Myometrial cell (primary cell): ENCODE data around the gene CDK2.

GRCh38 chr12:55966531-55967641 lies at the start of gene CDK2:
Gene CDK2, plus strand, starts transcription at chr12:55966830.
- RAMPAGE, long total RNA: start-site peak on the plus strand at chr12:55966795-55966847, 136 and 320 reads in 2 replicates

GRCh38 chr12:55980754-55981168 lies 6.9 kb downstream of the RAB5B start:
- RAMPAGE, long total RNA: no peak

DNA sequence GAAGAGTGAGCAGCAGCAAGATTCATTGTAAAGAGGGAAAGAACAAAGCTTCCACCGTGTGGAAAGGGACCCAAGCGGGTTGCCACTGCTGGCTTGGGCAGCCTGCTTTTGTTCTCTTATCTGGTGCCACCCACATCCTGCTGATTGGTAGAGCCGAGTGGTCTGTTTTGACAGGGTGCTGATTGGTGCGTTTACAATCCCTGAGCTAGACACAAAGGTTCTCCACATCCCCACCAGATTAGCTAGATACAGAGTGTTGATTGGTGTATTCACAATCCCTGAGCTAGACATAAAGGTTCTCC lies 2.5 kb downstream of the SUOX start:
- RAMPAGE, long total RNA: no peak

DNA sequence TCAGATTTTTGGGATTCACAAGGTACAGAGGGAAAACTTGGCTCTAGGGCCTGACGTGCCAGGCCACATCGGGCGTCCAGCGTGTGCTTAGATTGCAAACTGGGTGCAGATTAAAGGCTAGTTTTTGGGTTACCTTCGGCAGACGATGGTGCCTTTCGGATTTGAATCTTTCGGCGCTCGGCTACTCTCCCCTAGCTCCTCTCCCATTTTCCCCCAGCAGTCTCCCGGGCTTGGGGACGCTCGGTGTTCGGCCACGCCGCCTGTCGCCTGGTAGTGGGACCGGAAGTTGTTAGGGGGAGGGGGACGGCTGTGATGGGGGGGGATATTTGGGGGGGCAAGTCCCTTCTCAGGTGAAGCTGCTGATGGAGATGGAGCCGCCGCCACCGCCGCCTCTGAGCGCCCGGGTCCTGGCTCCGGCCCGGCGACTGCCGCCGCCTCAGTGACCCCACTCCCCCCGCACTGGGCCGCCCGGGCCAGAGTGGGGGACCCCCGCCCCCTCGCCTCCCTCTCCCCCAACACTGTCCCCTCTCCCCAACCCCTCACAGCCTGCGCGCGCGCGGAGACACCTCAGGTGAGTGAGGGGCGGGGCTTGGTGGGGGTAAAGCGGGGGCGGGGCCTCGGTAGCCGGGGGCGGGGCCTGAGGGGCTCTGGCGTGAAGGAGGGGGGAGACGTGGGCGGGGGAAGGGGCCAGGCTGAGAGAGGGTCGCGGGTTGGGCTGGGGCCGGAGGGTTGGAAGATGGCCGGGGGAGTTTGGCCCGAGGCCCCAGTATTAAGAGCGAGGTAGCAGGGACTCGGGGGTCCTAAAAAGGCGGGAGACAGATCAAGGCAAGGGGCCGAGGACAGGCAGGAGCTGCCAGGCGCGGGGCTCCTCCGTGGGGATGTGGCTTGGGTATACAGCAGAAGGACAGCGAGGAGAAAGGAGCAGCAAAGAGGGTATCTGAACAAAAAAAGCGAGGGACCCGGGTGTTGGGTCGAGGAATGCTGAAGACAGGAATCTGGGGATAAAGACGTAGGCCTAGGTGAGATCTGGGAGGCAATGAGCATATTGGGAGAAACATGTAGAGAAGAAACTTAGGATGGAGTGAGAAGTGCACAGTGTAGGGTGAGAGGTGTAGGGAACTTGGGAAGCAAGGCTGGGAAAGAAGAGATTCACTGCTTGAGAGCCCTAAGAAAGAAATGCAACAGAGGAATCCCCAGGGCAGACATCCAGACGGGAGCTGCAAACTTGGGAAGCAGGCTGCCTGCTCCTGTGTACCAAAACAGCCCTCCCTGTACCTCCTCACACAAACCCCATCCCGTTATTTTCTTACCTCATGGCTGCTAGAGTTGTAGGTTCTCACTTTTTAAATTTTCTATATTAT lies 10.6 kb downstream of the SUOX start:
- RAMPAGE, long total RNA: no peak

DNA sequence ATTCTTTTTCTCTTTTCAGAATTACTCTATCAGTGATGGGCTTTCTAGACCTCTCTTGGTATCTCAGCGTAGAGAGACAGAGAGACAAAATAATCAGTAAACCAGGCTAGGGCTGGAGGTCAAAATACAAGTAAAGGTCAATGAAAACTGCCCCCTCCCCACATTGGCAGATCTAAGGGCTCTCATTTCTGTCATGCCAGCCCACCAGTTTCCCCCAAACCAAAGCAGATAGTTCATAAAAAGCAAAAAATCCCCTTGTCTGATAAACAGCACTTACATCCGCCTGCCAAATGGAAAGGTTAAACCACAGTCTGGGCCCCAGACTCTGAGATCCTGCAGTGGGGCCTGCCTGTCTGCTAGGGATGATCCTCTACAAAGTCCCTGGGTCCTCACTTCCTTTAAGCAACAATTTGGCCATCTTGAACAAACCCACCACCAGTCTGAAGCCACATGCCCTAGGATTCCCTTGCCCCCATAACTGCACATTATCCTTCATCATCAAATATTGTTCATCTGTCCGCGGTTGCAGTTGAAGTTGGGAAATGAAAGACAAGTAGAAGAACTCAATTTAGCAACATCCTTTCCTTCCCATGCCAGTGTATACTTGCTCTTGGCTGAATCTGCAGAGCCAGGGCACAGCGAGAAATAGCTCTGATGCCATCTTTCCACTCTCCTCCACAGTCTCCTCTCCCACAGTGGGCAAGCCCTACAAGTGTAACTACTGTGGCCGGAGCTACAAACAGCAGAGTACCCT lies 9.7 kb upstream of the RPS26 start:
- RAMPAGE, long total RNA: no peak

DNA sequence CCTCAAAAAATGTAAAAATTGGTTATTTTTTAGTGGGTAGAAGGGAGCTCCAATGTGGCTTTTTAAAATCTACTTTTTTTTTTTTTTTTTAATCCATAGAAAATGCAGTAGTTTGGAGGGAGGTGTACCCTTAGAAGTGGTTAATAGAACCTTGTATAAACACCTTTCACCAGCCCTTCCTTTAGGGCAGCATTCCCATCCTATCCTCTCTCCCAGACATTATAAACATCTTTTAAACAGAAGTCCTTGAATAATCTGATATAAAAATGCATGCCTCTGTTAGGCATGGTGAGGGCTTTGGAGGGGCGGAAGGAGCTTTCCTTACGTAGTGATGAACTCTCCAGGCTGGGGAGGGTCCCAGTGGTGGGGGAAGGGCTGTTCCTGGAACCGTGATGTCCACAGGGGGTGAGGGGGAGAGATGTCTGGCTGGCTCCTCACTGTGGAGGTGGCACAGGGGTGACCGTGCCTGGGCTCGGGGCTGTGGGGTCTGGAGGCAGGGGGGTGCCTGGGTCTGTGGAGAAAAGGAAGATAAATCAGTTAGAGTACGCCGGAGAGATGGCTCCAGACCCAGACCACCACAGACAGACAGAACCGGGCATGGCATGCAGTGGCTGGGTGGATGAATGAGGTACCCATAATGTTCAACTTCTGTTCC lies 5.2 kb downstream of the MYL6 start:
- RAMPAGE, long total RNA: no peak

GRCh38 chr12:56228821-56229700 lies 790 bp upstream of the SLC39A5 start:
- RAMPAGE, long total RNA: no peak

- RAMPAGE, long total RNA: no peak
Observed at GRCh38 chr12:56314543-56315263, 1.1 kb downstream of the CNPY2 start.

DNA sequence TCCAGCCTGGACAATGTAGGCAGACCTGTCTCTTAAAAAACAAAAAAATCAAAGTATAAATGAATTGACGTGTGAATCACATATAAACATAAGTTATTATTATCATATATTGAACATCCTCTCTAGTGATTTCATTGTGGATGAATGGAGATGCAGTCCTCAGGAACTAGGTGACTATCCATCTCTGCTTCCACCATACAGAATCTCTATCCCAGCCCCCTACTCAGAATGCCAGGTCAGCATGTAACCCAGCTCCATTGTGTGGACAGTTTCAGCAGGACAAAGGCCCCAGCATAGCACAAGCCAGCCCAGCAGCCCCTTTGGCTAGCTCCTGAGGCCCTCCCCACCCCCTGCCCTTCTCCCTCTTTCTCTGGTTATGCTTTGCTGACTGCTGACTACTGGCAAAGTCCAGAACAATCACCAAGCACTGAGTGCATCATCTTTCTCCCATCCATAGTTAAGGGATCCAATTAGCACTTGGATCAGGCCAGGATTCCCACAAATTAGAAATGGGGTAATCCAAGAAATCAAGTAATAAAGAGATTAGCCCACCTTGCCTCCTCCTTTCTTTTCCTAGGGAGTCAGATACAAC lies 5.8 kb upstream of the SPRYD4 start:
- RAMPAGE, long total RNA: no peak

DNA sequence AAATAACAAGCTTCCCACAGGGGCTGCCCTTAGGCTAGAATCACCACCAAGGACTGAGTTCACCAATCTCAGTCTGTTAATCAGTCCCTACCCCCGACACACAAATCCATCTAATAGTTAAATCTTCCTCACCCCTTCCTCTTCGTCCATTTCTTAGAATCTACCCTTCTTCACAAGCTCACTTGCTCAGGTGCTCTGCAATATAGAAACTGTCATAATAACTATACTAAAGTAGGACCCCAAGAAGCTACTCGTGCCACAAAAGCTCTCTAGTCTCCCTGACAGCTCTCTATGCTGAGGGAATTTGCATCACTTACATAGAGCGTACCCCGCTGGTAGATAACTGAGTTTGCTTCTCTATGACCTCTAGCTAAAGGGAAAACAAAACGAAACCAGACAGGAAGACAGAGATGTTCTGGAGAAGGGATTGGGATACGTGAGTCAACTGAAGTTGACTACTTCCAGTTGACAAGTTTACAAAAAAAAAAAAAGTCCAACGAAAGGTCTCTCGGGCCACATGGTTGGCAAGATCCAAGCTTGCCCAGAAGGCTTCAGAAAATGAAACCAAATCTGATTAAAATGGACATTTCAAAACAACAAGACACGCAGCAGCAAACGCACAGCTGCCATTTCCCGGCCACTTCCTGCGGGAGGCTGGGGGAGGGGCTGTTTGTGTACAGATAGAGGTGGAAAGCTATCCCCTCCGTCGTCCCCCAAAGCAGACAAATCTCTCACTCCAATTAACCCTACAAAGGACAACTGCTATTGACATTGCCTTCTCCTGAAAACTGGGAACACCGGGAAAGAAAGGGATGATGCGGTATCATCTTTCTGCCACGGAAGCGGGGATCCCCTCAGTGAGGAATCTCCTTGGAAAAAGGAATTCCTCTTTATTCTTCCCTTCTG lies 1.3 kb downstream of the BAZ2A start:
- RAMPAGE, long total RNA: no peak

GRCh38 chr12:56660965-56661279 lies 15.1 kb upstream of the ATP5F1B start:
- RAMPAGE, long total RNA: no peak

DNA sequence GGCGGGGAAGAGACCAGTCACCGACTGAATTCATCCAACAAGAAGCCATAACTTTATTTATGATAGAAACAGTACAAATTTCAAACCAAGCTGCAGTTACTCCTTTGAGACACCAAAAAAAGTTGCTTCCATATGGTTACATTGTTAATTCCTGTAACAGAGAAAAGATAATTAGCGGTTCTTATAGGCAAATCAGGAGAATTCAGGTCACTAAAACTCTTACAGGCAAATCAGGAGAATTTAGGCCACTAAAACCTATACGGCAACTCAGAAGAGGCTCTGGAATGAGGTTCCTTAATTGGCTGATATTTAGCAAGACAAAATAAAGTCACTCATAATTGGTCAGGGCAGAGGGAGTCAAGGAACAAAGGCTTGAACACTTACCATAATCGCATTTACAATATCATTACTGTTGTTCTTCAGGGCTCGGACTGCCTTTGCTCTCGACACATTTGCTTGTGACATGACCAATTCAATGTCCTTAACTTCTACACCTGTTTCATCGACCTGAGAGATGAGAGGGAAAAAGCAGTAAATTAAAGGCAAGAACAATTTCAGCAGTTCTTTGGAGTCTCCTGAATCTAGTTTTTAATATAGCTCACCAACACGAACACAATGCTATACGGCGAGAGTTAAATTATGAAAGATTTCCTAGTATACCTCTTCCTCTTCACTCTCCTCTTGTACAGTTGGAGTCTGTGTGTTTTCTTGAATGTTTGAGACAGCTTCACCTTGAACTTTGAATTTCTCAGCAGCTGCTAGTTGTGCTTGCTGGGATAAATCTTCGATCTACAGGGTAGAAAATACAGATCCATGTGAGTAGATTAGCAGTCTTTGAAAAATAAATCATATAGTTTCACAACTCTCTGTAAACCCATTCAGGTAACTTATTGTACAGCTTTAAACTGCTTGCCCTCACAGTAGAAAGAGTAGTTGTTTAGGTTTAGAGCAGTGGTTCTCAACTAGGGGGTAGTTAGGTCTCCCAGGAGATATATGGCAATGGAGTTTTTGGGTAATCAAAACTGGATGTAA lies 12.4 kb downstream of the NACA start:
- RAMPAGE, long total RNA: no peak

- RAMPAGE, long total RNA: no peak
Observed at GRCh38 chr12:56720758-56721341, 4.2 kb downstream of the NACA start.

GRCh38 chr12:57079475-57079684 lies 789 bp upstream of the NEMP1 start:
- RAMPAGE, long total RNA: no peak

- RAMPAGE, long total RNA: no peak
Observed at GRCh38 chr12:57126971-57128192, 901 bp upstream of the LRP1 start.

DNA sequence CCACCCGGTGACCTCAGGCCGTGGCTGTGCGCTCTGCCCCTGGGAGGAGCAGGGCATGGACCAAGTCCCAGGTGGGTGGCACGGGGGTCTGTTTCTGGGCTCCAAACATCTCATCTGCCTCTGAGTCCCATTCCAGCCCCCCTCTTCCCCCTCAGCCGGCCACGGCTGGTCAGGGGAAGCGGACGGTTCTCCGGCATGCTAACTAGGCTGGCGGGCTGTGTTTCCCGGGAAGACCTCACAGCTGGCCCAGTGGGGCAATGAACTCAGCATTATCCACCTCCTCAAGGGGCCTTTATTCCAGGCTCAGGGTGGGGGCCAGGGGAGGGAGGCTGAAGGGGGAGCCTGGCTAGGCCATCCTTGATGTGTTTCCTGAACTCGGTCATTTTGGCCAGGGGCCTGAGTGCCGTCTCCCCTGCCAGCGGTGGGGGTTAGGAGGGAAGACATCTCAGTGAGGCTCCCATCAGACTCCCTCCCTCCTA lies 7.7 kb downstream of the LRP1 start:
- RAMPAGE, long total RNA: no peak

- RAMPAGE, long total RNA: no peak
Observed at GRCh38 chr12:57184188-57184587, 32.4 kb upstream of the NXPH4 start.

GRCh38 chr12:57202264-57202644 lies 14.3 kb upstream of the NXPH4 start:
- RAMPAGE, long total RNA: no peak

GRCh38 chr12:57207935-57208326 lies 8.7 kb upstream of the NXPH4 start:
- RAMPAGE, long total RNA: no peak

DNA sequence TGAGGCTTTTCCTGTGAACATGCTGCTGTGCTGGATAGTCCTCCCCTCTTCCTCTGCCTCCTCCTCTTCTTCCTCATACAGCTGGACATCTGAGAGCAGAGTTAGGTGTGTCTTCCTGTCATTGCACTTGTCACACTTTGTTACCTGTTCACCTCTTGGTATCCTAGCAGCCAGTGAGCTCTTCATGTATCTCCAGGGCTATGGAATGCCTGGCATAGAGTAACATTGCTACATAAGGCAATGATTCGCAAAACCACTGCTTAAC lies 1.9 kb upstream of the SHMT2 start:
- RAMPAGE, long total RNA: no peak